Mesenchymal stem cell of Wharton's jelly (primary cell): ENCODE results near the genes AP3S2, ZNF710 and NGRN.

GRCh38 chr15:89751708-89752414 lies 812 bp upstream of the MESP1 start:
- CAGE, long polyA plus RNA = no peak

DNA sequence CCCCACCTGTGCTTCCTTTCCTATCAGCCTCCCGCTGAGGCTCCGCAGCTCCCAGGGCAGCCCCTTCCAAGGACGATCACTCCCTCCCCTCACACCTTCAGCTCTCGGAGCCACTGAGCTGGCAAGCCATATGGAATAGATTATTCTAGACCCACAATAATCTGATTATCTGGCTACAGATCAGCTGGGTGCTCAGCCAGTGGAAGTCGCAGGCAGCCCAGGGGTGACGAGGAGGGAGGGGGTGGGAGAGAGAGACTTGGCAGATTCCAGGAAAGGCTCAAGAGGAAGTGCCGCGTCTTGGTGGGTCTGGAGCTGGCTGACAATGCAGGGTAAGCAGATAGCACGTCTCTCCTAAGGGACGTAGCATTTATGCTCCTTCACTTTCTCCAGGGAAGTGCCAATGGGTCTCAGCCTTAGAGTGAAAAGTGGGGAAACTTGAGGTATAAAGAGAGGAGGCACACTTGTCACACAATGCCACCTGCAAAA lies 9.3 kb upstream of the MESP1 start:
- CAGE, long polyA plus RNA = no peak

- CAGE, long polyA plus RNA = no peak
Observed at GRCh38 chr15:89781059-89781648, 5.0 kb downstream of the MESP2 start.

DNA sequence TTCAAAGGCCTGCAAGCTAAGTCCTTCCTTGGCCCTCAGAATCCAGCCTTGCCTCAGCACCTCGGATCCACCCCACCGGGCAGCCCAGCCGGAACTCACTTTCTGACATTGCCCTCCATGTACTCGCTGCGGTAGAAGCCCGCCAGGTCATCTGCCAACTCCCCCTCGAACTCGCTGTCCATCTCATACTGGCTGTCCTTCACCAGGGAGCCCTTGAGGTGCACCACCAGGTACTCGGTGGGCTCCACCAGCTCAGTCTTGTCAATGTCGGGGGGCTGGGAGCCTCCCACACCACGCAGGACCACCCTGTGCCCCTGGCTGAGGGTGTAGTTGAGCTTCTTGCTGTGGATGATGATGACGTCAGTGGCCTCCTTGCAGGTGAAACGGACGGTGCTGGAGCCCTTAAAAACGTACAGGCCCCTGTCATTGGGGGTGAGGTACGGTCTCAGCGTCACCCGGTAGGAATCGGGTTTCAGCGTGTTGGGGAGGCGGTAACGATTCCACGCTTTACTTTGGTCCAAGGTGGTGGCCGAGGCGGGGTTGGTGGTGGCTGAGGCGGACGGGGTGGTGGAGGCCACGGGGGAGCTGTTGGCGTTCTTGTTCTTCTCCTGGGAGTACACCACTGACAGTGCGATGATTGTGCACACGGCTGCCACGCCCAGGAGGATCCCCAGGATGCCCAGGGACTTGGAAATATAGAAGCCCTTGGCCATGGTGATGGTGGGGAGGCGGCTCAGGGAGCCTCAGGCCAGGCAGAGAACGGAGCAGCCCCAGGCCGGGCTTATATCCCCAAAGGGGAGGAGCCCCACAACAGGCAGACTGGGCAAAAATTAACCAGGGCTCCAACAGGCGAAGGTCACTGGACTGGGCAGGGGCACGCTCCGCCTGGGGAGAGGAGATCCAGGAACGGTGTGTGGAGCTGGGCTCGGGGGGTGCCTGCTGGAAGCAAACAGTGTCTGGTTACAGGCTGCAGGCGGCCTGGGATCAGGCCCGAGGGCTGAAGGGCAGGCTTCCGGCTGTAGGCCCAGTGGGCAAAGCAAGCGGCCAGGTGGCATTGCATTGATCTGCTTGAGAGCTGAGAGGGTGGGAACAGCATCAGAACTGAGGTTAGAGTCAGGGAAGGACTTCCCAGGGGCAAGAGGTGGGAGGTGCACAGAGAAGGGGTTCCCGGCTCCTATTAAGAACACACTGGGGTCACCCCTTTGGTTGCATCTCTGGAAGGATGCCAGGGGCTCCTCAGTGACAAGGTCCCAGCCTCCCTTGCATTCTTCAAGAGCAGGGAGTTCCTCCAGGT lies 8.3 kb downstream of the ANPEP start:
- CAGE, long polyA plus RNA = no peak

GRCh38 chr15:89810606-89811419 lies 3.8 kb downstream of the ANPEP start:
- CAGE, long polyA plus RNA = no peak

- CAGE, long polyA plus RNA = no peak
Observed at GRCh38 chr15:89874873-89875340, 18.9 kb downstream of the AP3S2 start.

- CAGE, long polyA plus RNA = start-site peak on the minus strand at chr15:89893960-89893992, 471 and 195 reads in 2 replicates
Observed at GRCh38 chr15:89893503-89894626, at the start of gene AP3S2. Gene AP3S2 (minus strand): TSS chr15:89893994.

GRCh38 chr15:90000991-90001562 lies at the start of gene ZNF710:
Gene ZNF710 (plus strand): TSS chr15:90001324.
- CAGE, long polyA plus RNA = no peak

GRCh38 chr15:90004142-90004576 lies 3.0 kb downstream of the ZNF710 start:
- CAGE, long polyA plus RNA = no peak

- CAGE, long polyA plus RNA = no peak
Observed at GRCh38 chr15:90031113-90031982, 30.2 kb downstream of the ZNF710 start.

DNA sequence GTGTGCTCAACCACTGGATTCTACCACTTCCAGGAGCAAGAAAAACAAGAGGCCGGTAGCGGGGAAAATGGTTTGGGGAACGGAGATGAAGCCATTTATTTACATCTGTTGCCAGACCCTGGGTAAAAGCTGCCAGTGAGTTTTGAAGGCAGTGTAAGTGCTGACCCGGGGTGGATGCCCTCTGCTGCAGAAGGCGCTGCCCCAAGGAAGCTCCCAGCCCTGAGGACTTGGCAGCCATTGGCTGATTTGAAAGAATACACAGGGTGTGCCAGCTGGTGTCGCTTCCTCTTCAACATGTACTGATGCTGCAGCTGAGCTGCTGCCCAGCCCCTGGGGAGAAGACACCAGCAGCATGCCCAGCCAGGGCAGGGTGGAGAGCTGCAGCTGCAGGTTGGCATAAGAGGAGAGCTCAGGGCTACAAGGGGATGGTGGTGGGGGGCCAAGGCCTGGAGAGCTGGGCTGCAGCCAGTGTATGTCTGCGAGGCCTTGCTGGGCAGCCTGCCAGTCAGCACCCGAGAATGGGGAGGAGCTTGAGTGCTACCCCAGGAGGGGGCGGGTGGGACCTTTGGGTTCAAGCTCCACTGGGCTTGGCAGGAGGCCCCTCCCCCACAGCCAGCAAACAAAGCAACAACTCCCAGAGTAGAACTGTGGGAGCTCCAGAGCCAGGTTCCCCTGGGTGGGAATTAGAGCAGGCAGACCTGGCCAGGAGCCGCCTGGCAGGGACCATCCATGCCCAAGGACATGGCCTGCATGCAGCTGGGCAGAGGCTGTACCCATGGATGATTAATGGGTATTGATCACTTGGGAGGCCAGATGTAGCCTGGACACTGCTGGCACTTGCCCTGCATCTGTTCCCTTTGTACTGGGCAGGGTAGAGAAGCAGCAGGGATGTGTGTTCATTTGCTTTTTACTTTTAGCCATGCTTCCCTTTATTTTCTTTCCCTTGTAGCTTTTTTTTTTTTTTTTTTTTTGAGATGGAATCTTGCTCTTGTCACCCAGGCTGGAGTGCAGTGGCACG lies 9.2 kb upstream of the SEMA4B start:
- CAGE, long polyA plus RNA = no peak

GRCh38 chr15:90223438-90224102 lies 10.2 kb downstream of the CIB1 start:
- CAGE, long polyA plus RNA = no peak

DNA sequence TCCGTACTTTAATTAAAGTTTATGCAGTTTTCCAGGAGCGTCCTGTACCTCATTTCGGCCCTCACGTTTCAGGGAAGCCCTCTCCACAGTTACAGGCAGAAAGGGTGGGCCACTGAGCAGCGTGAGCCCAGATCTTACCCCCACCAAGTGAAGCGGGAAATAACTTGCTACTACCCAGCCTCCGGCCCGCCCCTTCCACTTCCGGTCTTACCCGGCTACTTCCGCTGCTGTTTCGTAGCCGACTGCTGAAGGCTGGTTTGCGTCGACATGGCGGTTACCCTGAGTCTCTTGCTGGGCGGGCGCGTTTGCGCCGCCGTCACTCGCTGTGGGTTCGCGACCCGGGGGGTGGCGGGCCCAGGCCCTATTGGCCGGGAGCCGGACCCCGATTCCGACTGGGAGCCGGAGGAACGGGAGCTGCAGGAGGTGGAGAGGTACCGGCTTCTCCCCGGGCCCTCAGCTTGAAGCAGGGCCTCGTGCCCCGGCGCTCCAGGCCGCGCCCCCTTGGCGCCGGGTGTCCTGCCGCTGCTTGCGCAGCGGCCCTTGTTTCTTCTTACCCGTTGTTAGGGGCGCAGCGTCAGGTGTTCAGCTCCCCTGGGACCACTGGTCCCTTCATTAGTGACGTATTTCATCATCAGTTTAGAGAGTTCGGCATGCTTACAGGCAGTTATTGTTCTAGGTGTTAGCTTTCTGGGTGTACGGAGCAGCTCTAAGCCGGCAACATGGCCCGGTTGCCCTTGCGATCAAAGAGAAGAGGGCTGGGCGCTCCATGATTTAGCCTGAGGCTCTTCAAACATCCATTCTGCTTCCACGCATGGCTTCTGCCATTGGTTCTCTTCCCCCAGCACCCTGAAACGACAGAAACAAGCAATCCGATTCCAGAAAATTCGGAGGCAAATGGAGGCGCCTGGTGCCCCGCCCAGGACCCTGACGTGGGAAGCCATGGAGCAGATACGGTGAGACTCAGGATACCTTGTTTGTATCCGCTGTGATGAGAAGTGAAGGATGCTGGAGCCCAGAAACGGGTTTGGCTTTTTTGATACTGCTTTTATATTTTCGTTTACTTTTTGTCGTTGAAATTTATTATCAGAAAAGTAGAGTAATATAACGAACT lies at the start of gene NGRN:
Gene NGRN, plus strand, starts transcription at position 227 of the 1,111 bp plus-strand sequence.
- CAGE, long polyA plus RNA = no peak

DNA sequence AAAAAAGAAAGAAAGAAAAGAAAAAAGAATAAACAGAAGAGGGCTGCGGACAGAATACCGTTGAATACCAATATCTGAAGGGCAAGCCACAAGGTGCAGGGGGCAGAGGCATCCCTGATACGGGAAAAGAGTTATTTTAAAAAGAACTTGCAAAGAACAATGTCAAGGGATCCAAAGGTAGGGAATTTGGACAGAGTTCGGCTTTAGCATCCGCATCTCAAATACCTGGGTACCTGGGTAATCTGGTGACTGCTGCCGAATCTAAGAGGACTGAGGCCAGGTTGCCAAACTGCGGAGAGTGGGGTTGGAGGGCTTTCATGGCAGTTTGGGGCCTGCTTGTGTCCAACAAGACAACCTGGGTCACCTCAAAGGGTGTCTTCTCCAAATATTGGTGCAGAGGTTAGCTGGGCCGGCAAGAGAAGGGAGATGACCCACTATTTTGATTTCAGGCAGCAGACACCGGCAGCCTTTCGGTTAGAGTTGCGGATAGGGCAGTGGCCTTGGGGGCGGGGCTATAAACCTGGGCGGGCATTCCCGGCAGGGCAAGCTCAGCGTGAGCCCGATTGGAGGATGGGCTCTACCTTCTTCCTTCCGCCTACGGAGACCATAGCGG lies 465 bp upstream of the IQGAP1 start:
- CAGE, long polyA plus RNA = no peak

DNA sequence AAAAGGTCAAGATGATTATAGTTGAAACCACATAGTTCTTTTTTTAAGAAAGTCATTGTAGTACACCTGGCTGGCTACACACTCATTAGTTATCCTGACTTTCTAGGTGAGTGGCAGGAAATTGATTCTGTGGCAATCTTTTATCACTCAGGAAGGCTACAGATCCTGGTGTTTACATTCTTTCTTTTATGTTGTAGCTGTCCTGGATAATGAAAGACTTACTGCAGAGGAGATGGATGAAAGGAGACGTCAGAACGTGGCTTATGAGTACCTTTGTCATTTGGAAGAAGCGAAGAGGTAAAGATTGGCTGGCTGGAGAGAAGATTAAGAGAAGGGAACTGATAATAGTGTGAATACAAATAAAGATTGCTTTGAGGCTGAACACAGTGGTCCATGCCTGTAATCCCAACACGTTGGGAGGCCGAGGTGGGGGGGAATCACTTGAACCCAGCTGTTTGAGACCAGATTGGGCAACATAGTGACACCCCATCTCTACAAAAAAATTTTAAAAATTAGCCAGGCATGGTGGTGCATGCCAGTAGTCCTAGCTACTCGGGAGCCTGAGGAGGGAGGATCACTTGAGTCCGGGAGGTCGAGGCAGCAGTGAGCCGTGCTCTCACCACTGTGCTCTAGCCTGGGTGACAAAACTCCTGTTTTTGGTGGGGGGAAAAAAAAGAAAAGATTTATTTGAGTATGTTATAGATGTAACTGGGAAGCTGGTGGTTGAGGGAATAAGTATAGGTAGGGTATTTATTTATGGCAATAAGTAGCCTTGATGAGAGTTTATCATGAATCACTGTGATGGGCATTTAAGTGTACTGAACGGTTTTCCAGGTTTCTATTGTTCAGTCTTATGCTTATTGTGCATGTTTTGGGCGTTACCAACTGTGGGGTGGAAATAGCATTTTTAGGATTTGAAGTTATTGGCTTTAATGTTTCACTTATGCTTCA lies 2.8 kb downstream of the IQGAP1 start:
- CAGE, long polyA plus RNA = no peak

DNA sequence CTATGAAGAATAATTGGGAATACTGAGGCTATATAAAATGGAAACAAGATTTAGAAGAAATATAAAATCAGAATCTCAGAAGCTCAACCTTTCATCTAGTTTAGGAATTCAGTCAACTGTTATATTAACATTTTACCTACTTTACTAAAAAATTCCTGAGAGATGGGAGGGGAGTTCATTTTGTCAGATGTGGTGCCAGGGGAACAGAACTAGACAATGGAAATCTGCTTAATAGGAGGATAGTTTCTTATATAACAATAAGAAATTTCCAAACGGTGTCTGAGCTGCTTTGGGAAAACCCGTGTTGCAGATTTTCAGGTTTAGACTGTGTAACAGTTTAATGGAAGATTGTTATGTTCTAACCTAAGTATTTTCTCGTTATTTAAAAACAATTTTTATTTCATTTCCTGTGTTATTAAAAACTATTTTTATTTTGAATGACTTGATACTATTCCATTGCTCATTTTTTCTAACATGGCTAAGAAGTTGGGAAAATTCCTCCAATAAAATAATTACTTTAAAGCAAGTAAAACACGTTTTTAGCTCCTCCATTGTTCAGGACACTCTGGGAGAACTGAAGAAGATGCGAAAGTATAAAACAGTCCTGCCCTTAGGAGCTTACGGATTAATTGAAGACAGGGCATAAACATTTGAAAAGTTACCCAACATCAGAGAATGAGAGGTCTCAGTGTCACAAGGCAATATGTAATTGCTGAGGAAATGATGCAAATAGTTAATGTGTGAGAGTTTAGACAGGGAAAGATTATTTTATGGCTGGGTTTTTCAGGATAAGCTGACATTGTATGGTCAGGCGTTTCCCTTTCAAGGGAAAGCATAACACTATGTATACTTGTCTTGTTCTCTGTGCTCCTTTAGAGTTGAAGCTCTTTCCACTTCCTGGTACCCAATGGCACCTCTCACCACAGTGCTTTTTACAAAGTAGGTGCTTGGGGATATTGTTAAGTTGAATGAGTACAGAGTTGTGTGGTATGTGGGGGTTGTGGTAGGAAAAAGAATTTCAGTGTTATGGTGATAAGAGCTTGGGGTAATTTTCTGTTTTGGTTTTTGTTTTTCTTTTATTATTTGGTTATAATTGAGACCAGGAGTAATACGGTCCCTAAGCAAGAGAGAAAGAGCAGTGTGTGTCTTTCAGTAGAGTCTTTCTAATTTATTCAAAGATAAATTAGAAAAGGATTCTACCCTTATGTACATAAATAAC lies 19.6 kb downstream of the IQGAP1 start:
- CAGE, long polyA plus RNA = no peak

- CAGE, long polyA plus RNA = no peak
Observed at GRCh38 chr15:90413162-90413834, 25.3 kb downstream of the IQGAP1 start.

- CAGE, long polyA plus RNA = no peak
Observed at GRCh38 chr15:90480984-90481272, 48.8 kb upstream of the CRTC3 start.

GRCh38 chr15:90499925-90500760 lies 29.6 kb upstream of the CRTC3 start:
- CAGE, long polyA plus RNA = no peak

- CAGE, long polyA plus RNA = no peak
Observed at GRCh38 chr15:90558116-90558576, 28.4 kb downstream of the CRTC3 start.